Jurkat, Clone E6-1 (cell line): ENCODE data around the genes GPATCH8 and HIGD1B.

DNA sequence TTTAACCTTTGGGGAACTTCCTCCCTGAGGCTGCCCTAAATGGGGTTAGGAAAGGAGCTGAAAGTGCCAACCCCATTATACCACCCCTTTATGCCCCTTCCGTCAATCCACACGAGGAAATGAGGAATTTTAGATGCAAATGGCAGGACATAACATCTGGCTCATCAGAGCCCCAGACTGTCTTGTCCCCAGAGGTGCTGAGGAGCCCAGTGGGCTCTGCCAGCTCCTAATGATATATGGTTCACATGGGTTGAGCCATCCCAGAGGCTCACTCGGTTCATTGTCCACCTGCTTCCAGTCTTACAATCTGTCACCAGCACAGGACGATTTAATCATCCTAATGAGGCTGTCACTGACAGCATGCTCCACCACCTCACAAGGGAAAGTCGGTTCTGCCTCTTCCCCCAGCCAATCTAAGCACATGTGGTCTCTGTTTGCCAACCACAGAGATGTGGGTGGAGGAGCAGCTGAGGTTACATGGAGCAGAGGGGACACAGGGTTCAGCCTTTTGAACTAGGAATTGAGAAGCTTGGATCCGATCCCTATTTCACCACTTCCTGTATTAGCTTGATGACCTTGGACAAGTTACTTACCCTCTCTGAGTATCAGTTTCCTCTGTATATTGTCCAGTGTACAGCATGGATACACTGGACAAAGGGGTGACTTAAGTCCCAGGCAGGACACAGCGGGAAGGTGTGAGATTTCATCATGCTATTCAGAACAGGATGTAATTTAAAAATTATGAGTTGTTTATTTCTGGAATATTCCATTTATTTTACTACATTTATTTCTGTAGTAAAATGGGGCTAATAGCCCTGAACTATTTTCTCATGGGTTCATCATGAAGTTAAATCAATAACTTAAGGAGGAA, 27.0 kb upstream of the DHX8 start:
- RRBS = no CpG with 5 or more reads among the region's 7 CpGs

DNA sequence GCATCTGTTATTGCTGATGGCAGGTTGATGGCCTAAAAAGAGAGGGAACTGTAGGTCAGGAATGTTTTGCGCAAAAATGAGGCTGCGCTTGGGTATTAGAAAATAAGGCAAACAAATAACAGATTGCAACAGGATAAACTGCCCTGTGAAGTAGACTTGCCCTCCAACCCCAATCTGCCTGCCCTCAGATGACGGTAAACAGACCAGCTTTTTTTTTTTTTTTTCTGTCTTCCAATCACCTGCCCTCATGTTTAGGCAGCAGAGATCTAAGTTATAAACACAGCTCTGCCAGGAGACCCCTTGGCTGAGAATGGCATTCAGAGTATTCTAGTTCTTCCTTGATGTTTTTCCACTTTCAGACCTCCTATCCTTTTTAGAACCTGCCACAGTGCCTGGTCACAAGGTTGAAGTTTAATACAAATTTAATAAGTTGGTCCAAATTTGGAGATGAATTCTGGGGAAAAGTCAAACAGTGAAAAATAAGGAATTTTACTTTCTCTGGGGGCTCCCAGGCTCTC, 3.7 kb upstream of the DHX8 start:
- RRBS = no CpG with 5 or more reads among the region's 3 CpGs

DNA sequence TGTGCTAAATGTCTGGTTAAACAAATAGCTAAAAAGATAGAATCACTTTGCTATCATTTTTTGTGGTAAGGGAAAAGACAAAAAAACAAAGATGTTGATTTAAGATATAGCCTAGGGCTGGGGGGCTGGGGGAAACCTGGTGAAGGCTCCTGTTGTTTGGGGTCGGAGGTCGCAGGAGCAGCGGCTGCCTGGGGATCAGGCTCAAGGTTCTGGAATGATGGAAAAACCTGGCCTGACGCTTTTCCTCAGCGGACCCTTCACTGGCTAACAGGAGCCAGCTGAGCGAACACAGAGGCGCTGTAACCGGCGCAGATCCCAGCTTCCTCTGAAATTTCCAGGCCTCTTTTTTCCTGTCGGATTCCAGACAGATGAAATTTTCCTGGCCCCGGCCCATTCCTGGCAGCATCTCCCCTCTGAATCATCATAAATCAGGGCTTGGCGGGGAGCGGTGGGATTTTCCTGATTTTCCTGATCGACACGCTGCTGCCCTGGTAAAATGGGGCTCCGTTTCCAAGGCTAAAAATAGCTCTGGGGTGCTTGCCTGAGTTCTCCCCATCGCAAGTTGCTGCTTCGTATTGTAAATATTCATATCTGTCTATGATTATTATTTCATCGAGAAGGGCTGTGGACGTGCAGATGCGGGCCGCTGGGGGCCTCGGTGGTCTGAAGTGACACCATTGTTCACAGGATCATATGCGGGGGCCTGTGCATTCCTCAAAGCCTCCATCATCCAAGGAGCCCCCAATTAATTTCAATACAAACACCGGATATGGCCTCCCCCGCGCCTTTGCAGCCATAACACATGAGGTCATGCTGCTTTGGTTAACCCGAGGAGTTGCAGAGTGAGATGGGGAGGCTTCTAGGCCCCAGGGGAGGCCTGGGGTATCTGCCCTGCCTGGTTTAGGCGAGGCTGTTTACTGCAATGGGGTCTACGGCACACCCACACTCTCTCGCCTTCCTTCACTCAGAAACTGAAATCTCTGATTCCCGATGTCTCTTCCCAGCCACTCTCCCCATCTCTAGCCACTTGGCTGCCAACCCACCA, 45.8 kb upstream of the ETV4 start:
- RRBS = 64% methylated on average over 4 of the region's 32 CpGs

GRCh38 chr17:43658913-43659515, 2.7 kb downstream of the MEOX1 start:
- RRBS = no CpG with 5 or more reads among the region's 12 CpGs

DNA sequence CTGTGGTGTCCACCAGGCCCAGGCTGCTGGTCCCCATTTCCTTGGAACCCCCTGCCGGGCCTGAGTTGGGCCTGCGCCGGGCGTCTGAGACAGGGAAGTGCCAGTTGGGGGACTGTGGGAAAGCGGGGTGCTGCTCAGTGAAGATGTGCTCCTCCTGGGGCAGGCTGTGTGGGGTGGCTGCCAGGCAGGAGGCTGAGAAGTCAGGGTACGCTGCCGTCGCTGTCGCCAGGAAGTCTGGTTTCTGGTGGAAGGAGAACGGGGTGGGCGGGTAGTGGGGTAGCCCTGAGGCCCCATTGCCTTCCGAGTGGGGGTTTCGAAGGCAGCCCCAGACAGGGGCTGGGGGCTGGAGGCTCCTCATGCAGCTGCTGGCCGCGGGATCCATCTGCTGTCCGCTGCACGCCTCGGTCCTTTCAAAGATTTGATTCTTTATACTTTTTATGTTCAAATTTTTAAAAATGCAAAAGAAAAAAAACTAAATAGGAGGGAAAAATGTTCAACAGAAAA, 517 bp downstream of the MEOX1 start:
- RRBS = no CpG with 5 or more reads among the region's 18 CpGs

- RRBS = no CpG with 5 or more reads among the region's 25 CpGs
These were observed 859 bp upstream of the MPP2 start for GRCh38 chr17:43908070-43908720.

DNA sequence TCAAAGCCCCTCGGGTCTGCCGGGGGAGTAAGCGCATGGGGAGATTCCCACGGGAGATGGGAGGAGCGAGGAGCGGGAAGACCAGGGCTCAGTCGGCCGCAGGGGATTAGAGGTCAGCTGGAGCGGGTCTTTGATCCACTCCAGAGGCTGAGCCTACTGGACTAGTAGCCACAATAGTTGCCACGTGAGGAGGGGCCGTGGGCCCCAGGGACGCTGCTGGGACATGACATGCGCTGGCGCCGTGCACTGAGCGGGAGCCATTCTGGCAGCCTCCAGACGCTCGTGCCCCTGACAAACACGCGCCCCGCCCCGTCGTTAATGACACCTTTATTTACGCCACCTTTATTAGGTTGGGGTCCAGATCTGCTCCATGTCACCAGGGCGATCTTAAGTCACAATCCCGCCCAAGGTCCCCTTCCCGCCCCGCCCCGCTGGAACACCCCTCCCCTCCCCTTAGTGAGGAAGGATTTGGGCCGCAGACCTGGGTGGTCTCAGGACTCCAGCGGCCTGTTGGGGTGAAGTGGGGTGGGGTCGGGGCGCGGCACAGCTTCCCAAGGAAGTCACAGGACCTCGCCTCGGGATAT, 15.1 kb downstream of the PPY start:
- RRBS = no CpG with 5 or more reads among the region's 36 CpGs

DNA sequence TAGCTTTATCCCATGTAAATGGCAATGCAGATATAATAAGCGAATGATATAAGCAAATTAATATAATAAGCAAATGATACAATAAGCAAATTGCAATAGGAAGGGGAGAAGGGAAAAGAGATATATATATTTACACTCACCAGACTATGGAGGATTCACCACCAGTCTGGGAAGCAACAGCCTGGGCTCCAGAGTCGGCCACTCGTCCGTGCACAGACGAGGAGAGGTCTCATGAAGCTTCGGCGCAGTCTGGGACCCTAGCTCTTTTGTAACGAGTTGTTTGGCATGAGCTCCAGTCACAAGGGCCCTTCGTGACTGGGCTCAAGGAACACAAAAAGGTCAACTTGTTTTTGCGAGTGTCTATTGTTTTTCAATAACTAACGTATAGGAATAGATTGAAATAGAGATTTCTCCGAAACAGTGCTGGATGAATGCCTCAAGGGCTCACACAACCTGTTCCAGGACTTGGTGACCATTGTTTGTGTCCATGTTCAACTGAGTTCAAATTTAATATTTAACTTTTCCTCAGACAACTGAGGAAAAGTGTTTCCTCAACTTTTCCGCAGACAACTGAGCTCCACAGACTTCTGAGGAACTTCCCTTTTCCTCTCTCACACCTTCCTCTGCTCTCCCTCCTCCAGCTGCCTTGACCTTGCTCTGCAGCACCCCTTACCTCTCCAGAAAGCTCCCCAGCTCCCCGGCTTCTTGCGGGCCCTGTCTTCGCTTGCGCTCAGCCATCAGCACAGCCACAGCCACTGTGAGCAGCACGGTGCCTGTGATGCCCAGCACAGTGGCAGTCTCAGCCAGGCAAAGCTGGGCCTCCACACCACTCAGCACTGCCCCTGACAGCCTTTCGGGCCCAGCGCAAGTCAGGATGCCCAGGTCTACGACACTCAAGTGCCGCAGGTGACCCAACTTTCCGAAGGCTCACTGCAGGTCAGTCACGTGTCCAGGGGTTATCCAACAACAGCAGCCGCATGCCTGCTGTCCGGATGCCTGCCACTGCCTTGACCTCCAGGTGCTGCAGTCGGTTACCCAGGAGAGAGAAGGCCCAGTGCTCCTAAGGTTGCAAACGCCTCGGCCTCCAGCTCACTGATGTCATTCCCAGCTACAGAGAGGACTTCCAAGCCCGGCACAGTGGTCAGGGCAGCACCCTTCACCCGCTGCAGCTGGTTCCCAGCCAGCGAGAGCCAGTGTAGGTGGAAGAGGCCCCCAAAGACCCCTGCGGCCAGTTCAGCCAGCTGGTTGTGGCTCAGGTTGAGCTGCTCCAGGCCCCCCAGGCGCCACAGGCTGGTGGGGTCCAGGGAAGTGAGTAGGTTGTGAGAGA, 8.6 kb upstream of the TMEM101 start:
- RRBS = no CpG with 5 or more reads among the region's 34 CpGs

DNA sequence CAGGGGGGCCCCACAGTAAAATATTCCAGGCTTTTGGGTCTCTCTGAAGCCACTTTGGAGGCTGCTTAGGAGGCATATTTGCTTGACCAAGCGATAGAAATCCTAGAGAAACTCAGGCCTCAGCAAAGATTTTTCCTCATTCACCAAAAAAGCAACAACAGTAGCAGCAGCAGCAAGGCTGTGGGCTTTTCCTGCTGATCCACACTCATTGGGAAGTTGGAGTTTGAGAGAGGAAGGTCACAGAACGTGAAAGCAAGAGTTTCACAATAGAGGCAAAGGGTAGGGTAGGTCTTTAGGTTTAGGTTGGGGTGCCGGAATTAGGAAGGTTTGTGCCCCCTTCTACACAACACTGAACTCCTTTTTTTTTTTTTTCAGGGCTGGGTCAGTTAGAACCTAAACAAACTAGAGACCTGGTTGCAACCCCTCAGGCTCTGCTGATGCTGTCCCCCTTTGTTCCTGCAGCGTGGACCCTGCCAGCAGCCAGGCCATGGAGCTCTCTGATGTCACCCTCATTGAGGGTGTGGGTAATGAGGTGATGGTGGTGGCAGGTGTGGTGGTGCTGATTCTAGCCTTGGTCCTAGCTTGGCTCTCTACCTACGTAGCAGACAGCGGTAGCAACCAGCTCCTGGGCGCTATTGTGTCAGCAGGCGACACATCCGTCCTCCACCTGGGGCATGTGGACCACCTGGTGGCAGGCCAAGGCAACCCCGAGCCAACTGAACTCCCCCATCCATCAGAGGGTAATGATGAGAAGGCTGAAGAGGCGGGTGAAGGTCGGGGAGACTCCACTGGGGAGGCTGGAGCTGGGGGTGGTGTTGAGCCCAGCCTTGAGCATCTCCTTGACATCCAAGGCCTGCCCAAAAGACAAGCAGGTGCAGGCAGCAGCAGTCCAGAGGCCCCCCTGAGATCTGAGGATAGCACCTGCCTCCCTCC, 2.1 kb downstream of the TMUB2 start:
- RRBS = no CpG with 5 or more reads among the region's 12 CpGs

DNA sequence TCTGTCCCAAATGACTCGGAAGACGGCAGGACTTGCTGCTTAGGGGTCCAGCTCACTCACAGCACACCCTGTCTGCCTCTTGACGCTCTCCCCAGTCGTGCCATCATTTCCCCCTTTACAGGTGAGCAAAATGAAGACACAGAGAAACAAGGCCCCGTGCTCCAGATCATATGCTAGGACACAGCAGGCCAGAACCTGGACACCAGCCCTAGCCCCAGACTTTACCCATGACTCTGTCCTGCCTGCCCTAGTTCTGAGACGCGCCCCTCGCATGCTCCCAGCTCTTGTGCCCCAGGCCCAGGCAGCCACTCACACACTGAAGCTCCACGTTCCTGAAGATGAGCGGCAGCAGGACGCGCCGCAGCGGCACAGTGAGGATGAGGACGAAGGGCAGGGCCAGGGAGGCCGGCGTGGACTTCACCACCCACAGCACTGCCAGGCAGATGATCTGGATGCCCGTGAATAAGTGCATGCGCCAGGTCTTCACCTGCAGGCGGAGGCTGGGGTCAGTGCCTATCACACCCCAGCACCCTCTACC, 17.0 kb downstream of the SLC4A1 start:
- RRBS = no CpG with 5 or more reads among the region's 20 CpGs

- RRBS = no CpG with 5 or more reads among the region's 13 CpGs
These were observed 10.7 kb upstream of the ITGA2B start for GRCh38 chr17:44399896-44400803.

GRCh38 chr17:44417614-44418231, 28.3 kb upstream of the ITGA2B start:
- RRBS = no CpG with 5 or more reads among the region's 1 CpG

GRCh38 chr17:44436448-44436746, 46.9 kb upstream of the ITGA2B start:
- RRBS = no CpG with 5 or more reads among the region's 2 CpGs

- RRBS = 2% methylated on average over 28 of the region's 90 CpGs
These were observed at the start of gene GPATCH8 for GRCh38 chr17:44502903-44504136. Gene GPATCH8 (minus strand): TSS chr17:44503406.

GRCh38 chr17:44778644-44779691, 20.2 kb downstream of the ADAM11 start:
- RRBS = 69% methylated on average over 5 of the region's 36 CpGs

- RRBS = no CpG with 5 or more reads among the region's 9 CpGs
These were observed 9.4 kb downstream of the GJC1 start for GRCh38 chr17:44820463-44821216.

DNA sequence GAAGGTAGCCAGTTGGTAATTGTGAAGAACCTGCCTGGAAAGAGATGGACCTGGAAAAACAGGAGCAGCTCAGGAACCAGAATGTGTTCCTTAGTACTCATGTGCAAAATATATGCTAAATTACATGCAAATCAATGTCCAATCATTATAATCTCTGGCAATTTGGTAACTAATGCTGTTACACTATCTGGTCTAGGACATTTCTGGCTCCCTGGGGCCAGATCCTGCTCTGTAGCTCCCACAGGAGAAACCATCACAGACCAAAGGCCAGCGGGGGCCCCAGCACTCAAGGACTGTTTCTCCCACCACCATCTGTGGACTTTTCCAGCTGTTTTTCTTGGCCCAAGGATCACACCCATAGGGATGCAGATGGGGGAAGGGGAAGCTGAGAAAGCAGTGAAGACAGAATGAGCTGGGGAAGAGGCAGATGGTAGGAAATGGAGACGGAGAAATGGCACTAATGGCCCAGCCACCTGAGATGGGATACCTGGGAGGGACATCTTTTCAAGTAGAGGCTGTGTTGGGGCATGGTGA, at the start of gene HIGD1B:
HIGD1B (plus strand) TSS at position 396 of the 534 bp plus-strand sequence.
- RRBS = no CpG with 5 or more reads among the region's 2 CpGs

- RRBS = no CpG with 5 or more reads among the region's 8 CpGs
These were observed 8.0 kb upstream of the GFAP start for GRCh38 chr17:44923200-44923897.

DNA sequence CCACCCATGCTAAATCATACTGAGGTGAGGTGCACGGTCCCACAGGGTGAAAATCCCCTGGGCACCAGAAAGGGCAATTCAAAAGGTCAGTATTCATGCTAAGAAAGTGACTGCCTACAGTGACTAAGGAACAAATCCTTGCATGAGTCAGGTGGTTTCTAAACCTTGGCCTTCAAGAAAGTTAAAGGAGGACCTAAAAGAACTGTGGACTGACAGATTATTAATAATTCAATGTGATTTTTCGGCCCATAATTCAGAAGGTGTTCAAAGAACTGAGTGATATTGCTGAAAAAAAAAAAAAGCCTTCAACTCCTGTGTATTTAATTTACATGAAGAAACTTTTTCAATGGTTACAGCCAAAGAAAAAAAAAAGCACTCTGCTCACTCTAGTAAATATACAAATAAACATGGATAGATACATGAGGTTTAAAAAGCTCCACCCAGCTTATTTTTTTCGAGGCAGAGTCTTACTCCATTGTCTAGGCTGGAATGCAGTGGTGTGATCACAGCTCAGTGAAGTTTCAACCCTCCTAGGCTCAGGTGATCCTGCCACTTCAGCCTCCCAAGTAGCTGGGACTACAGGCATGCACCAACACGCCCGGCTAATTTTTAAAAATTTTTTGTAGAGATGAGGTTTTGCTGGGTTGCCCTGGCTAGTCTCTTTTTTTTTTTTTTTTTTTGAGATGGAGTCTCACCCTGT, 4.4 kb downstream of the DCAKD start:
- RRBS = no CpG with 5 or more reads among the region's 5 CpGs

DNA sequence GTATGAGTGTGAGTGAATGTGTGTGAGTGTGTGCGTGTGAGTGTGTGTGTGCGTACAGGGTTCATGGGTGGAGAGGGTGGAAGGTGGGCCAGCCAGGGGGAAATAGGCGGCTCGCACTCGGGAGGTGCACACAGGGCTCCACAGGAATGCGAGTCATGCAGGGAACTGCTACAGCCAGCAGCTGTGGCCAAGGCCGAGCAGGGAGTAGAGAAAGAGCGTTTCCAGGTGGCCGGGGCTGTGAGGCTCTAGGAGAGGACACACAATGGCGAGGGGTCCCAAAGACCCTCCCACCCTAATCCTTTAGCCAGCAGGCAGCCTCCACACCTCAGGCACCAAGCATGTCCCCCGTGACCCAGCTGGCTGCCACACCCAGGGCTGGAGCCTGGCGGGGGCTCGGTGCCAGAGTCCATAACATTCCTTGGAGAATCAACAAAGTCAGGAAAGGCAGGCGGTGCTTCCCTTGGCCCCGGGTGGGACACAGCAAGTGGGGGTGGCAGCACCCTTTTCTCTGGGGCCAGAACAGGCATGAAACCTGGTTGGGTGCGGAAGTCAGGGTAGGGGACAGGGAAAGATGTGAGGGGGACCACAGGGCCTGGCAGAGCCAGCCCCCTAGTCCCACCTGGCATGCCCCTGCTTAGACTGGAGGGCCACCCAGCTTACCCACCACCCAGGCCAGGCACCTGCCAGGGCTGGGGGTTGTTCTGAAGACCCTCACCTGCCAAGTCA, 4.4 kb downstream of the PLCD3 start:
- RRBS = no CpG with 5 or more reads among the region's 16 CpGs